Daoy (cell line): ENCODE data around the genes FYB2, C8B and DAB1.

GRCh38 chr1:56387343-56387727 is 192.0 kb downstream of the PLPP3 start:
- RAMPAGE, long total RNA, result no peak

GRCh38 chr1:56397724-56398086 is 181.7 kb downstream of the PLPP3 start:
- RAMPAGE, long total RNA, result no peak

- RAMPAGE, long total RNA, result no peak
These were observed 70.9 kb downstream of the PLPP3 start for GRCh38 chr1:56508035-56509385.

DNA sequence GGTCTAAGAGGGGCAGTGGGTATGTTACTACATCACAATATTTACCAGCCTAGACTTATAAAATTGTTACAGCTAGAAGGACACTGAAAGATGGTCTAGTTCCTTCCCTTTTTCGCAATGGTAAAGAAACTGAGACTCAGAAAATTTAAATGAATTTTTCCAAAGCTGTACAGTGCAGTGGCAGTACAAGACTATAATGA is 4.6 kb downstream of the PLPP3 start:
- RAMPAGE, long total RNA, result no peak

DNA sequence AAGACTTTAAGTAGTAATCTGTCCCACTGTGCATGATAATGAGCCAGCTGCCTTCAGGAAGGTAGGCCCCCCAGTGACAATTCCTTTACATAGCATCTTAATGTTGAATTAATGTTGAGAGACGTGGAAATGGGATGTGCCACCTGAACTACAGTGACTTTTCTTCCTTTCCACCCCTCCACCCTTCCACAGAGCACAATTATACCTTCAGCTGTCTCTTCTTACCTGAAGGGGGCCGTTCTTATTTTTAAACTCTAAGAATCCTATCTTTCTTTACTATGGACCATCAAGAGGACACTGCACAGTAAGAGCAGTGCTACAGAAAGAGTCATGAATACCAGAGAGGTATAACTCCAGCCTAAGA is 2.1 kb downstream of the PLPP3 start:
- RAMPAGE, long total RNA, result no peak

GRCh38 chr1:56819210-56819987 is at the start of gene FYB2:
TSS of gene FYB2 (minus strand) at chr1:56819404.
- RAMPAGE, long total RNA, result no peak

DNA sequence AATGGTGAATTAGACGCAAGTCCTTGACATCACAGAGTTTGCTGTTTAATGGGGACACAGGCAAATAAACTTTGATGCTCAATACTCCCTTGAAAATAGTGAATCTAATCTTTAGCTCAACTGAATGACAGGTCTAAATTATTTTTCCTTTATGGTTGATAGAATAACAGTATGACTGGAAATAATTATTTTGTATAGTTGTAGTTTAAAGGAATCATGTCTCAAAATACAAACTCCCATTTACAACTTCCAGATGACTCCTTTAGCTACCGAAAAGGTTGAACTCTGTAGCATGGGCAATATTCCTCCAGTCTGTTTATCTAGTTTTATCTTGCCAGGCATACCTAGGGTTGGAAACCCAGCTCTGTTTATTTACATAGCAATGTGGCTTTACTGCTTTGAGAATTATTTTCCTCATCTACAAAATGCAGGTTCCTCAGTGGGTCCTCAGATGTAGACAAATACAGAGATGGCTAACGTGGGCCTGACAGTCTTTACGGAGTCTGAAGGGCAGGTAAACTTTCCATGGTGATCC is 51.0 kb downstream of the C8A start:
- RAMPAGE, long total RNA, result no peak

- RAMPAGE, long total RNA, result no peak
These were observed at the start of gene C8B for GRCh38 chr1:56965510-56966542. TSS of gene C8B (minus strand) at chr1:56966015.

GRCh38 chr1:56967317-56967681 is 1.5 kb upstream of the C8B start:
- RAMPAGE, long total RNA, result no peak

- RAMPAGE, long total RNA, result no peak
These were observed 38.1 kb upstream of the C8B start for GRCh38 chr1:57003821-57004323.

DNA sequence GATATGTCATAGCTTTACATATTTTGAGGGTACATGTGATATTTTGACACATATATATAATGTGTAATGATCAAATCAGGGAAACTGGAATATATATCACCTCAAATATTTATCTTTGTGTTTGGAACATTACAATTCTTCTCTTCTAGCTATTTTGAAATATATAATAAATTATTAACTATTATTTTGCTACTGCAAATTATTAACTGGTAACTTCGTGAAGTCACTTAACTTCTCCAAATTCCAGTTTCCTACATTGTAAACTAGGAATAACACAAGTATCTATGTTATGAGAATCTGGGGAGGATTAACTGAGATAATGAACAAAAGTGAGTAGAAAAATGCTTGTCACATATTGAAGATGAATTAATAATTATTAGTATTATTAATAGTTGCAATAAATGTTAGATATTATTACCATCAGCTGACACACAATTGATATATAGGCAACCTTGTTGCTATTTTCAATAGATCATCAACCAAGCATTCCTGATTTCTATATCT is 193.2 kb downstream of the DAB1 start:
- RAMPAGE, long total RNA, result no peak

DNA sequence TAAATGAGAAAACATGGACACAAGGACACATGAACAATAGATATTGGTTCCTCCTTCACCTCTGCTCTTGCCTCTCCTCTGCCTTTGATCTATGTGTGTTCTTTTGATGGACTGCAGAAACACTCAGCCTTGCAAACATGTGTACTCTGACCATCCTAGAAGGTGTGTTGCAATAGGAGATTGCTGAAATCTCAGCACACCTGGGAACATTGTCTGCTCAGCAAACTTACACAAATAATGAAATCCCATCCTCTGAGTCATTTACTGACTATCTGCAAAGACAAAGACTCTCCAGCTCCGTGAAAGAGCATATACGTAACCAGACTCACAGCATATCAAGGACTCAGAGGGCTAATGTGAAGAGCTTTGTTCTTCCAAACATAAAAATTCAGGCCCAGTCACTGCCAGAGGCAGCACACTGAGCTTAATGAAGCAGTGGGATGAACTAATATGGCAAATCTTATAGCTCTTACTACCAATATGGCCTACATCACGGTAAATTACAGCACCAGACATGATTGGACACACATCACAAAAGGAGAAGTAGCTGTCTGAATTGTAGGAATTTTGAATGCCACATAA is 143.6 kb downstream of the DAB1 start:
- RAMPAGE, long total RNA, result no peak

- RAMPAGE, long total RNA, result no peak
These were observed at the start of gene DAB1 for GRCh38 chr1:57423638-57424617. TSS of gene DAB1 (minus strand) at chr1:57424060.

GRCh38 chr1:58480539-58481108 is 65.9 kb downstream of the OMA1 start:
- RAMPAGE, long total RNA, result no peak

DNA sequence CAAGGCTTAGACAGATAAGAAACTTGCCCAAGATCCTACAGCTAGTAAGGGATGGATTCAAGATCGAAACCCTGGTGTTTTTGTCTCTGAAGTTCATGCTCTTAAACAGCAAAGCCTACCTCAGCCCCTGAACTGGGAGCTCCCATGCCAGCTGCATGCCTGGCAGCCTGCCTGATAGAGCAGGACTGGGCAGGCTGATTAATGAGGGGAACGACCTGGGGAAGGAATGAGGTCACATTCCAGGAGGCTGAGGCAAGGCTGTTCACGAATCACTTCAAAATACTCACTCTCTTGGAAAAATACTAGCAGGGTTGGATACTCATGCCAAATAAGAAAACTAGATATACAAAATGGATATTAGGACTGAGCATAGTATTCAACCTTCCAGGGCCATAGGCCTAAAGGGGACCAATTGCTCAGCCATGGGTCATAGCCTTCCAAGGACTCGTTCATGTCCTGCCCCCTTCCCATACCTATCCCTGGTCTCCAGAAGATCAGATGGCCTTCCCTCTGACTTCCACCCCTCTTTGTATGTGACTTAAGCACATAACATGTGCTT is 15.5 kb upstream of the TACSTD2 start:
- RAMPAGE, long total RNA, result no peak

GRCh38 chr1:58681424-58682569 is 18.1 kb downstream of the MYSM1 start:
- RAMPAGE, long total RNA, result no peak

GRCh38 chr1:58780458-58780894 is 3.4 kb downstream of the JUN start:
- RAMPAGE, long total RNA, result no peak

GRCh38 chr1:58786199-58786987 is 2.5 kb upstream of the JUN start:
- RAMPAGE, long total RNA, result no peak

DNA sequence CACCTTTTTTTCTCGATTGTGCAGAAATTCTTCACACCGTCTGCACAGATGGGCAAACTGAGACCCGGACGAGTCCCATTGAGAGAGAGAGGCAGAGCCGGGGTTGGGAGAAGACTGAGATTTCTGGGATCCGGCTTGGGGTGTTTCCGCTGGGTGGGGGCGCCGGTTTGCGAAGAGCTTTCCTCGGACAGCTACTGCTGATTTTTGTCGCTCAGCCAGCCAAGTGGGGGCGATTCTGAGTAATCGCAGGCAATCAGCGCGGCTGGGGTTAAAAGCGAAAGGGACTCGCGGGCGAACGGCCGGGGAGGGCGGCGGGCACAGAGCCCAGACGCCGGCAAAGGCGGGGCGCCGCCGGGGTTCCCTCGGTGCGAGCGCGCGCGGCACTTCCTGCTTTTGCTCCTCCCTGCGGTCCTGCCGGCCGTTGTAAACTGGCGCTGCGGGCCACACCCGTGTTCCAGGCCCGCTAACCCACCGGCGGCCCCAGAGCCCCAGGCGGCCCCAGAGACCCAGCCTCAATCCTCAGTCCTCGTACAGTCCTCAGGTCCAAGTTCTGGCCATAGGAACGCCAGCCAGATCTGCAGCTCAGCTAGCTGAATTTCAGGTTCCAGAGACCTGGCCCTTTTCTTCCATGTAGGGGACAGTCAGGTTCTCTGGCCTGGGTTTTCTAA is 32.4 kb upstream of the JUN start:
- RAMPAGE, long total RNA, result no peak

DNA sequence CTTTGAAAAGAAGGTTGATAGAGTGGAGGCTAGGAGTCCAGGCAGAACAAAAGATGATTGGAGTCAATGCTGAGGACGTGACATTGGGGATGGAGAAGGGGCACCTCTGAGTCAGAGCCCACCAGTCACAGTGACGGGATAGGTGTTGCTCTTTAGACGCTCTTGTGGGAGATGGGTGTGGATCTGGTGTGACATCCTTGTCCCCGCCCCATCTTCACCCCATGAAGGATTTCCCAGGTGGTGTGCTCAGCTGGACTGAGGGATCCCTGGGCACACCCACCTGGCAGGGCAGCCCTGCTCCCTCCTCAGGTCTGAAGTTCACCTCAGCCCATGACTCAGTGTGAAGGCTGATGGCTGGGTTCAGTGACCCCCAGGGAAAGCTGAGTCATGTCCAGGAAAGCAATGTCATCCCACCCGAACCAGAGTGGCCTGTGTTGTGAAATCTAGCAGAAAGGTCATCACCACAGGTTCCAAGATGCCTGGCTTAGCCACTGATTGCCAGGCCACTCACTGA is 97.5 kb upstream of the JUN start:
- RAMPAGE, long total RNA, result no peak